Esophagus squamous epithelium (tissue), 4 donors: ENCODE results near the gene ARL10.

- PRO-cap: no peak
- RAMPAGE, long total RNA, 4 experiments: no peak in any of the 4 experiments
These were observed 123.6 kb upstream of the CPEB4 start for GRCh38 chr5:173764492-173764913.

DNA sequence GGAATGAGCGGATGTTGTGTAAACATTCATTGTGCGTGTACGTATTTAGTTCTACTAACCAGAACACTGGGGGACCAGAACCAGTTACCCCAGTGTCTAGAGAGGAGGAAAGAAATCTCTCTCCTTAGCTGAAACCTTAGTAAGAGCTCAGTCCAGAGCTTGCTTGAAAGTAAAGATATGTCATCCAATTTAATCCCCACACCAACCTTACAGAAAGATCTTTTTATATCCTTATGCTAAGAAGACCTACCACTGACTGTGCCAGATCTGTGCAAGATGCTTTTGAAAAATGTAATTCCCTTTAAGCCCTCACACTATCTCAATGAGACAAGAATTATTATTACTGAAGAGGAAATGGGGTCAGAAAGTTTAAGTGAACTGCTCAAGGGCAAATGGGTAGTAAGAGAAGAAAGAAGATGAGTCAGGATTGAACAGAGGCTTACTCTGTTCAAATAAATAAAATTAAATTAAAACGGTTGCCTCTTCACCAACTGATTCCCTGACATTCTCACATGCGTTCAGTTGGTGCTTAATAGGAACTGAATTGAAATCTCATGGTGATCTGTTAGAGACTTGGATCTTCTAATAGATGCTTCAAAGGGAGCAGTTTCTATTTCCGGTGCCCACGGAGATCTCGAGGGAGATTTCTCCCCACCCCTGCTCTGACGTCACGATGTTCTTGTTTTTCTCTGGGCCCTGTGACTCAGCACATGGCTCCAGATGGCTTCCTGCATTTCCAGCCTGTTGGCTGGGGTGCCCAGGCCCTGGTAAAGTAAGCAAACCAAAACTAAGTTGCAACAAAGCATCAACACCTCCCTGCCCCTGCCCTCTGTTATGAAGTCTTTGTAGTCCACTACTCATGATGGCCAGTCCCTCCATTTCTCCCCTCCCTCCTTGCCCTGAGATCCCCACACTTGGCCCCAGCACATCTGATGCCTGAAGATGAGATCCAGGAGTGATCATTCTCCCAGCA, 106.3 kb upstream of the CPEB4 start:
- PRO-cap: bidirectional peak, plus-strand start at position 729 of the sequence, minus-strand start at position 587 of the sequence
- RAMPAGE, long total RNA, 4 experiments: no peak in any of the 4 experiments

DNA sequence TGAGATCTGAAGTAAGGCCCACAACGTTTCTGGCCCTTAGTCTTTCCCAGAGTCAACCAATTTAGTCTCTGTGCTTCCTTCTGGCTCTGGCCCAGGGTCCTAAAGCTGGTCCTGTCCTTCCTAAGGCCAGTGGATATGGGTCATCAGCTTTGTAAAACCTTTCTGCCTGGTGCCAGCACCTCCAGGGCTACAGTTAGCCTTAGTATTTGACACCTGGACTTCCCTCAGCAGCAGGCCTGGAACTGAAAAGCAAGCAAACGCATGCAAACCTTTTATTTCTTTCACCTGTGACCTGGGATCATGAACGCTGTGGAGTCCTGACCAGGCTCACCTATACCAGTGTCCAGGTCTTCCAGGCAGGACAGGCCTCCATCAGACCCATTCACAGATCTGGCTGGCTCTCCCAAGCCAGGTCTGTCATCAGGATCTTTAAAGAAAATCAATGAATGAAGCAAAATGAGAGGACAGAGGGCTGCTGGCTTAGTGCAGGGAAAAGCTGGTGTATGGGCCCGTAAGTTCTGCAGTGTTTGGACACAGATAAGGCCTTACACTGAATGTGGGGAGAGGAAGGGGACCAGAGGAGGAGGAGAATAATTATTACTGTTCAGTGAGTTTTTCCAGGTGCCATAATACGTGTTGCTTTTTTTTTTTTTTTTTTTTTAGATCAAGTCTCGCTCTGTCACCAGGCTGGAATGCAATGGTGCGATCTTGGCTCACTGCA, 96.3 kb upstream of the CPEB4 start:
- PRO-cap: no peak
- RAMPAGE, long total RNA, 4 experiments: no peak in any of the 4 experiments

DNA sequence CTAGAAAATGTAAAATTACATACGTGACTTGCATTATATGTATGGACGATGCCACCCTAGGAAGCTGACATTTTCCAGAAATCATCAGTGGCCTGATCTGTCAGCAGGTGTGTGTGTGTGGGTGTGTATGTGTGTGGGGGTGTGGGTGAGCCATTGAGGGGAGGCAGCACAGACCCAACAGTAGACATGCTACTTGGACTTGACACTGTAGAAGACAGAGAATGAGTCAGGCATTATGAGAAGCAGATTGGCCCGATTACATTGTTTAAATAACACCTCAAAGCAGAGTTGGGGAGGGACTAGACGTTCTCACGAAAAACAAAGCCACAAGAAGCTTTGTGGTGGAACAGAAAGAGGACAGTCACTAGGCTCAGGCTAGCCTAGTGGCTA, 65.8 kb upstream of the CPEB4 start:
- PRO-cap: no peak
- RAMPAGE, long total RNA, 4 experiments: no peak in any of the 4 experiments

DNA sequence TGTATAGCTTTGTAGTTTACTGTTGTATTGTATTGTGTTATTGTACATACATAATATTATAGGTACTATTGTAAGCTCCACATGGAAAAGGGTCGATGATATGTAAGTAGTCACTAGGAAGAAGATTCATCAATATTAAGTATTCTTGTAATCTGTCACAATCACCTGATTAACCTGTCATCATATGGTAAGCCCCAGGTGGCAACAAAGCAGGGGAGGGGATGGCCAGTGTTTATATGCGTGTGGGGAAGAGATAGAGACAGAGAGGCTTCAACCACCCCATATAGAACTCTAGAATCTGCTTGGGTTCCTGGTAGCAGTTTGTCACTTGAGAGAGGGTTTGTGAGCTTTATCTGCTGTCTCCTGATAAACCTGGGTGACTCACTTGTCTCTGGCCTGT, 49.0 kb upstream of the CPEB4 start:
- PRO-cap: no peak
- RAMPAGE, long total RNA, 4 experiments: no peak in any of the 4 experiments

GRCh38 chr5:173859638-173860088, 28.5 kb upstream of the CPEB4 start:
- PRO-cap: no peak
- RAMPAGE, long total RNA, 4 experiments: no peak in any of the 4 experiments

GRCh38 chr5:173919273-173919839, 31.2 kb downstream of the CPEB4 start:
- PRO-cap: unidirectional peak, plus-strand start at chr5:173919752
- RAMPAGE, long total RNA, 4 experiments: no peak in any of the 4 experiments

DNA sequence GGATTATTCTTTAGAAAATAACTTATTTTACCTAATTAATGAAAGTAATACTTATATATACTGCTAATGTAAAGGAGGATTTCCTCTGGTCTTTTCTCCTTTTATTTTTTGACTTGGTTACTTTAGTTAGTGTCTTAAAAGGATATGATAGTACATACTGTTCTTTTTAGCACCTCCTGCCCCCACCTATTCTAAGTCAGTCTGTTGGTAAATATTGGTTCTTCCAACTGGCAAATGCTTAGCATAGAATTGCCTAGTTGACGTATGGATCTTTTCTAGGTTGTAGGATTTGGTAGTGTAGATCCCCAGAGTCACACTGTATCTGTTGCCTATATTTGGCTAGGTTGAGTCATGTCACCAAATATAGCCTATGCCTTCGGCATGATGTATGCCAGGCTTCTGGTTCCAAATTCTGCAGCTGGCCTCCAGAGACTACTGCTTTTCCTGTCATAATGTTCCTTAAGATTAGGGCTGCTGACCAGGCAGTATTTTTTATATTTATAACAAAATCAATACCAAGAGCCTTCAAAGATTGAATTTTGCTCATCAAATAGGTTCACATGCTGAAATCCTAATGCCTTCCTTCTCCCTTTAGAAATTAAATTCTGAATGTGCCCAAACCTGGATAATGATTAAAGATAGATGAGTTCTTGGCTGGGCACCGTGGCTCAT, 38.2 kb downstream of the CPEB4 start:
- PRO-cap: no peak
- RAMPAGE, long total RNA, 4 experiments: no peak in any of the 4 experiments

DNA sequence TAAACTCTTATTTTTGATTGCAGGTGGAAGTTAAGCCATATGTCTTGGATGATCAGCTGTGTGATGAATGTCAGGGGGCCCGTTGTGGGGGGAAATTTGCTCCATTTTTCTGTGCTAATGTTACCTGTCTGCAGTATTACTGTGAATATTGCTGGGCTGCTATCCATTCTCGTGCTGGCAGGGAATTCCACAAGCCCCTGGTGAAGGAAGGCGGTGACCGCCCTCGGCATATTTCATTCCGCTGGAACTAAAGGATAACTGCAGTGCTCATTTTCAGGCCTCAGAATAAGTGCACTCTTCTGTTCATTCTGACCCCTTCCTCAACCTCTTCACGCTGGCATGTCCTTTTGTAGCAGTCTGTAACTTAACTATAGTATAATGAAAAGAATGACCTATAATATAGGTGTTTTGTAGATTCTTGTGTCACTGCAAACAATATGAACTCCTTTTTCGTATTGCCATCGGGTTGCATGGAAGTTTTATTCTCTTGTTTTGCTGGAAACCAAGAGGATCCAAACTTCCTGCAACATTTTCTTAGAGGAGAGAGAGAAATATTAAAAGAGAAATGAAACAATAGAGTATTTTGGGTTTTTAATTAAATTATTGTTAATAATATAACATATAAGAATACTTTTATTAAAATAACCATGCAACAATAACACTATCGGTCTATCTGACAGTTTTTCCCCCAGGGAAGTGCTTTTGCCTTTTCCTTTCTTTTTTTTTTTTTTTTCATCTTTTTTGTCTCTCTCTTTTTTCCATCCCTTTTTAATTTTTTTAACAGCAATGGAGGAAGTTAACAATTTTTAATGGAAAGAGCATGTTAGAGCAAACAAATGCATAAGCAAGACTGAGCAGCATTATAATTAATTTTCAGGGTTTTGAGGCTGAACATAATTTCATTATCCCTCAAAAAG, 32.8 kb upstream of the C5orf47 start:
- PRO-cap: no peak
- RAMPAGE, long total RNA, 4 experiments: no peak in any of the 4 experiments

- PRO-cap: no peak
- RAMPAGE, long total RNA, 4 experiments: no peak in any of the 4 experiments
These were observed 298.3 kb upstream of the MSX2 start for GRCh38 chr5:174426108-174426476.

DNA sequence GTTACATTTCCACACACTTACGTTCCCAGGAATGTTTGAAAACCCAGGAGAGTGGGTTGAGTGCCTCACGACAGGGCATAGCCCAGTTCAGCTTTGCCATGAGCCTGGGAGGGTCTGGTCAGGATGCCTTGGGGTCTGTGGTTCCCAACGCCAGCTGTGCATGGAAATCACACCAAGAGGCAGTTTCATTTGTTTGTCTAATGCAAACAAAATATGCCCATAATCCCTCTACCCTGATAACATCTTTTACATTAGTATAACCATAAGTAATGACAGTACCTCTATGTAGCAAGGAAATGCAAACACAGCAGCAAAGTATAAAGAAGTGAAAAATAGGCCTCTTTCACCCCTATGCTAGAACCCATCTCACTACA, 25.2 kb upstream of the MSX2 start:
- PRO-cap: no peak
- RAMPAGE, long total RNA, 4 experiments: no peak in any of the 4 experiments

DNA sequence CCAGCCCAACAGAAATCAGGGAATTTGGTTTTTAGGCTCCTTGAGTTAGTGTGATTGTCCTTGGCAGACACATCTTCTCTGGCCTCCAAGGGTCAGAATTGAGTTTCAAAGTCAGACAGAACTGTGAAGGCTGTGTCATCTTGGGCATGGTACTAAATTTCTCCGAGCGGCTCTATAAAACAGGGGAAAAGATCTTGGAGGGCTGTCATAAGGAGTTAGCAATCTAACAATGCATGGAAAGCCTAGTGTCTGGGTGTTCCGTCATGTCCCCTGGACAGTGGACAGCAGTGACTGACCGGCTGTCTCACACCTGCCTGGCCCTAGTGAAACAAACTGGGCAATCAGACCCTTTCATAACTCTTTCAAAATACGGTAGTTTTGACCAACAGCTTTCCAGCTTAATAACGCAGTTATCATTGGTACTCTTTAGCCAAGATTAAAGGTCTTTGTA, 3.6 kb downstream of the SFXN1 start:
- PRO-cap: no peak
- RAMPAGE, long total RNA, 4 experiments: no peak in any of the 4 experiments

GRCh38 chr5:175872390-175873540, 1.4 kb downstream of the CPLX2 start:
- PRO-cap: no peak
- RAMPAGE, long total RNA, 4 experiments: no peak in any of the 4 experiments

- PRO-cap: no peak
- RAMPAGE, long total RNA, 4 experiments: no peak in any of the 4 experiments
These were observed 21.9 kb upstream of the SIMC1 start for GRCh38 chr5:176216281-176216853.

GRCh38 chr5:176317787-176318433, 43.7 kb downstream of the KIAA1191 start:
- PRO-cap: no peak
- RAMPAGE, long total RNA, 4 experiments: no peak in any of the 4 experiments

DNA sequence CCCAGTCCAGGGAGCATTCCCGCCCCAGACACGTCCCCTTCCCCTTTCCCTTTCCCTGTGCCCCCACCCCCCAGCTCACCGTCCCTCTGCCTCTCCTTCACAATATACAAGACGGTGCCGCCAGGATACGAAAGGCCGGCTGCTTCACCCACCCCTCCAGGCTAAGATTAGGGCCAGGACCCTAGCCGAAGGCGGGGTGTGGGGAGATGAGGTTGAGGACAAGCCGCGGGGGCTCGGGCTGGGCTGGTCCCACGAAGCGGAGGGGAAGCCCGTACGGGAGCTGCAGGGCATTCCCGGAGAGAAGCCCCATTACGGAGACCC, 509 bp downstream of the KIAA1191 start:
- PRO-cap: no peak
- RAMPAGE, long total RNA, 4 experiments: no peak in any of the 4 experiments

DNA sequence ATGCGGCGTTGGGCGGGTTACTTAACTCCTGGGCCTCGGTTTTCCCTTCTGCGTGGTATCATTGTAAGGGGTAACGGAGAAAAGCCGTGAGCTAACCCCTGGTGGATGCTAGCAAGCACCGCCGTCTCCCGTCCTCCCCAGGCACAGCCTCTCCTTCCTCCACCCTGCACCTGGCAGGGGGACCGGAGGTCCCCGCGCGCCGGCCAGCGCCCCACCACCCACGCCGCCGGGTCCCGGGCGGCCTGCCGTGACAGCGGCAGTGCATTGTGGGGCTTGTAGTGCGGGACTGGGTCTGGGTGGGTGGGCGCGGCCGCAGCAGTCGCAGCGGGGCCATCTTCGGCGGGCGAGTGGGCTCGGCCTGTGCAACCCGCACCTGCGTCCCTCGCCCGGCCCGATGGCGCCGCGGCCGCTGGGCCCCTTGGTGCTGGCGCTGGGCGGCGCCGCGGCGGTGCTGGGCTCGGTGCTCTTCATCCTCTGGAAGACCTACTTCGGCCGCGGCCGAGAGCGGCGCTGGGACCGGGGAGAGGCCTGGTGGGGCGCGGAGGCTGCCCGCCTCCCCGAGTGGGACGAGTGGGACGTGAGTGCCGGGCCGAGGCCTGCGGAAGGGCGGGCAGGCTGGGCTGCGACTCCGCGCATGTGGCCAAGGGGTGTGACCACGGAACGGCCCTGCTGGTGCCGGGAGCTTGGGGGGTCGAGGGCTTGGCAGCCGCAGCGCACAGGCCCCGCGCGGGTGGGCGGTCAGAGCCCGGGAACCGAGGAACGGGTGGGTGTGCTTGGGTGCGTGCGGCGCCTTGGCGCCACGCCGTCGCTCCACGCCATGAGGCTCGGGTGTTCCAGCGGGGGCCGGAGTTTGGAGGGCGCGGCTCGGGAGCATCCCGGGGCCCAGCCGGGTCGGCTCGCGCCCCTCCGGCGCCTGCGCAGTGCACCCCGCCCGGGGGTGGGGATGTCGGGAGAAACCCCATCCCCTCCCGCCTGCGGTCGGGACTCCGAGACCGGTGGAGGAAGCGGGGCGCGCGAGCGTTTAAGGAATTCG, at the start of gene ARL10:
Gene ARL10, plus strand, starts transcription at position 318 of the 1,033 bp plus-strand sequence.
- PRO-cap: bidirectional peak, plus-strand start at position 291 of the sequence, minus-strand start at position 244 of the sequence; bidirectional peak, plus-strand start at position 971 of the sequence, minus-strand start at position 917 of the sequence
- RAMPAGE, long total RNA, 4 experiments: no peak in any of the 4 experiments

DNA sequence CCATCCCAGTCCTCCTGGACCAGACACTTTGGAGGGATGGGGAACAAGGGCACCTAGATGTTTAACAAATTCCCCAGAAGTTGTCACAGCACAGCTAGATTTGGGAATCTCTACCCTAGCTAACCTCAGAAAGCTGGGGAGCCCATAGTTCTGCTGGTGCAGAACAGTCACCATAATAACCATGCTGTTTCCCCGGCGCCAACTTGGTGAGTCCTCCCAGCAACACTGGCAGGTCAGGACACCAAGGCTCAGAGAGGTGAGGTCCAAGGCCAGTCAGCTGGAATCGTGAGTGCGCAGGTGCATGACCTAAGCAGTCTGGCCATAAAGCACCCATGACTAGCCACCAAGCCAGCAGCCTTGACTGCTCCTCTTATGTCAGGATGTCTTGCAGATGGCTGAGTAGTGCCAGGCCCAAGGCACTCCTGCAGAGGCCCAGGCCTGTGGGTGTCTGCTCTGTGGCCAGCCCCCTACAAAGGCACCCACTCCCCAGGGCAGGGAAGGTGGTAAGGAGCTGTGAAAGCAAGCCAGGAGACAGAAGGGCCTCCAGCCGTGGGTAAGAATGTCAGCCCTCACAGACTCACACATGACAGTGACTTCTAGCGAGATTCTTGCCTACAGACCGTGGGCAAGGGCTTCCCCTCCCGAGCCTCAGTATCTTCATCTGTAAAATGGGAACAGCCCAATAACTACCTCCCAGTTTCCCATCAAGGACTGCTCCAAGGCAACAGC, 2.5 kb downstream of the RNF44 start:
- PRO-cap: no peak
- RAMPAGE, long total RNA, 4 experiments: no peak in any of the 4 experiments

DNA sequence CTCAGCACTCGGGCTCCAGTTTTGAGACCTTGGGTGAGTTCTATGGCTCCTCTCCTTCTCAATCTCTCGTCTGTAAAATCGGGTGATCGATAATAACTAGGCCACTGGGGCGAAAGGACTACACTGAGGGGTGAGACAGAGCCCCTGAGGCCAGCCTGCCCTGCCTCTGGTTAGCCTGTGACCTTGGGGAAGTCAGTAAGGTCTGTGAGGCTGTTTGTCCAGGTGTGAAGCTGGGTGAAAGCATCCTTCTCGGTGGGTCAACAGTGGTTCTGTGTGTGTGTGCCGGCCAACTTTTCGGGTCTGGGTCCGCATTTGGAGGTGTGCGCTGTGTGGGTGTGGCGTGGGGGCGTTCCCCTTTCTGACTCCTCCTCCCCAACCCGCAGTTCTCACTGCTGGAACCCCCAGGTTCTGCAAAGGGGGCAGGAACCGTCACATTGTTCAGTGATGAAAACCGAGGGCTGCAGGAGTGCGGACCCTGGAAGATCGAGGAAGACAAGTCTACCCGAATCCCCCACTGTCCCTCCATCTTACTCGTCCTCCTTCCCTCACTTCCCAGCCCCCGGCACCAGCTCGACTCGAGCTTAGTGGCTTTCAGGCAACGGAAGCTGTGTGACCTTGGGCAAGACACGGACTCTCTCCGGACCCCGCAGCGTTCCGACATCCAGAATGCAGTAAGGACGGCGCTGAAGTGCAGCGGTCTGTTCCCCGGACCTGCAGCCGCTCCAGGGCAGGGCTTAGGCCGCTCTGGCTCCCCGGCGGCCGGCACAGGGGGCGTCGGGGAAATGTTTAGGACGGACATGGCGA, 5.1 kb upstream of the RNF44 start:
- PRO-cap: bidirectional peak, plus-strand start at position 441 of the sequence, minus-strand start at position 302 of the sequence; unidirectional peak, plus-strand start at position 664 of the sequence
- RAMPAGE, long total RNA, 4 experiments: no peak in any of the 4 experiments

DNA sequence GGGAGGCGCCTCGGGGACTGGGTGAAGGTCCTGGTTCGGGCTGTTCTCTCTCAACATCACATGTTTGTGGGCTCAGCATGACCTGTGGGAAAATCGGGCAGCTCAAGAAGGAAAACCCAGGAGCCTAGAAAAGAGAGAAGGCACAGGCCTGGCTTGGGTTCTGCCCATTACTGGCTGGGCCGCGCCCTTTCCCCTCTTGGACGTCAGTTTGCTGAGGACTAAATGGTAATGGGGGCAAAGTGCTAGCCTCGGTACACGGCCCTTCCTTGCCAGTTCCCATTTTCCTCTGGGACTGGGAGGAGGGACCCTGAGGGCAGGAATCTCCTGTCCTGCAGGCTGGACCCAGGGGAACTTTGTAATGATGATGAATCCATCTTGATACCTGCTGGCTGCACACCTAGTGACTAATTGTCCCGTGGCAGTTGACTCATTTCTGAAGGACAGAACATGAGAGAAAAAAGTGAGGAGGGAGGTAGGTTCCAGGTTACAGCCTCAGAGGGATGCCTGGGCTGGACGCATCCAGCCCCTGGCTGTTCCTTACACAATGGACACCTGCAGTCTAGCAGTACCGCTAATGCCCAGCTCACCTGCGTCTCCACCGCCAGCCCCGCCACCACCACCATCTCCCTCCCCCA, 4.1 kb downstream of the CDHR2 start:
- PRO-cap: no peak
- RAMPAGE, long total RNA, 4 experiments: no peak in any of the 4 experiments